Body of pancreas (tissue), 2 donors: ENCODE data around the gene CLPTM1L.

DNA sequence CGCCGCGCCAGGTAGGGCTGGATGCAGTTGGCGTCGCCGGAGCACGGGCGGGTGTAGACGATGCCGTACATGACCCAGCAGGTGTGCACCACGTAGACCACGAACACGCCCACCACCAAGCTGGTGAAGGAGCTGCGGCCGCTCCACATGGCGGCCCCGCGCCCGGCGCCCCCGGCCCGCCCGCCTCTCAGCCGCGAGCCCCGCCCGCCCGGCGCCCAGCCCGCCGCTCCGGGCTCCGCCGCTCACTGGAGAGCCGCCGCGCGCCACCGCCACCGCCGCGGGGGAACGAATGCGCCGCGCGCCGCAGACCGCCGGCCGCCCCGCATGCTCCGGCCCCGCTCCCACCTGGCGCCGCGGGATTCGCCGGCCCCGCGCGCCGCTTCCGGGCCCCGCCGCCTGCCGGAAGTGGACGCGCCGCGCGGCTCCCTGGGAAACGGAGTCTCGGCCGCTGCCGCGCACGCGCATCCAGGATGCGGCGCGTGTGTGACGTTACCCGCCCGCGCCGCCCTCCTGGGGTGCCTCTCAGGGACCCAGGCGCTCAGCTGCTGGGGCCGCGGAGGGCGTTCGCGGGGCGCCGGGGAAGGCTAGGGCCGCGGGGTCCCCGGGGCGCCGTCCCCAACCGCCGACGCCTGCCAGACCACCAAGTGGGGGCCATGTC lies at the start of gene CLPTM1L:
CLPTM1L (minus strand) TSS at position 407 of the 658 bp plus-strand sequence.
- PRO-cap: bidirectional peak, plus-strand start at position 525 of the sequence, minus-strand start at position 398 of the sequence
- RAMPAGE, long total RNA, 2 experiments: start-site peak on the minus strand in 1 of 2 experiments, centred at position 164 of the sequence, 10 reads per replicate

GRCh38 chr5:1345351-1346210 lies 682 bp upstream of the CLPTM1L start:
- PRO-cap: no peak
- RAMPAGE, long total RNA, 2 experiments: no peak in any of the 2 experiments

DNA sequence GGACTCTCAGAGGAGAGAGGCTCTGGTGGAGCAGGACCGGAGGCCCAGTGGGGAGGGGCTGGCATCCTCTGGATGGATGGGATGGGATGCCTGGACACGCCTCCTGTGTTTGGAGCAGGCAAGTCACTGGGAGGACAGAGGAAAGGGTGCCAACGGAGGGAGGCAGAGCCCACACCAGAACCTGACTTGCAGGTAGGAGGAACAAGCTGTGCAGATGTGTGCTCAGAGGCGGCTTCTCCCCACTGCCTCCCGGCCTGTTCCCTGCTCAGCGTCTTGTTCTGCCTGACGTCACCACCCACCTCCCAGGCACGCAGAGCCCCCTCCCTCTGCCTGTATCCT lies 45.7 kb downstream of the SLC6A3 start:
- PRO-cap: unidirectional peak, plus-strand start at position 153 of the sequence
- RAMPAGE, long total RNA, 2 experiments: no peak in any of the 2 experiments

DNA sequence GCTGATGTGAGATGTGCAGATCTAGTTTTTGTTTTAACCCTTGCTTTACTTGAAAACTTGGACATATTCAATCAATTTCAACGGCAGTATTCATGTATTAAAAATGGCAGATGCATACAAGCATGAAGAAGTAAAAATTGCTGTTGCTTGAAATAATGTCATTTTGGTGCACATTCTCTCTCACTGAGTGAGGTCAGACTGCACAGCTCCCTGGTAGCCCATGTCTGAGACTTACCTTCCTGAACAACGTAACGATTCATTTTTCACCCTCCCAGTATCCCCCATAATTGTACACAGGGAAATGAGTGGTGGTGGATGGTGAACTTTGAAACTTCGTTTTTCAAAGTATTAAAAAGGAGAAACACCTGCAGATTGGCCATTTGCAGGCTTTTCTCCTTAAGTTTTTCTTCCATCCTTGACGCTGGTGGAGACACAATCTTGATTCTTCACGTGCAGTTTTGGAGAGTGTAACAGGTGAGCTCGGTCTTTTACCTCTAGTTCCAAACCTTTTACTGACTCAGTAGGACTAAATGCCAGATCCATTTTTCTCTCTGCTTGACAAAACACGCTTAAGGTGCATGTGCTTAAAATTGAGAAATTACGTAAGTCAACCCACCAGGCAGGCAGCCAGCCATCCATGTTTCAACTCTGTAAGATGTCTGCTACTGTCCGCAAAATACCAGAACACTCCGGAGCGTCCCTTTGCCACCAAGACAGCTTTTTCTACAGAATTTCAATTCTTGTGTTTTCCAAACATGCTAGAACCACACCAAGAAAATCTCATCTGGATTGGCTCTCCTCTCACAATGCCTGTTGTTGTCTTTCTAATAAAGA lies 15.6 kb upstream of the SLC6A3 start:
- PRO-cap: no peak
- RAMPAGE, long total RNA, 2 experiments: no peak in any of the 2 experiments

DNA sequence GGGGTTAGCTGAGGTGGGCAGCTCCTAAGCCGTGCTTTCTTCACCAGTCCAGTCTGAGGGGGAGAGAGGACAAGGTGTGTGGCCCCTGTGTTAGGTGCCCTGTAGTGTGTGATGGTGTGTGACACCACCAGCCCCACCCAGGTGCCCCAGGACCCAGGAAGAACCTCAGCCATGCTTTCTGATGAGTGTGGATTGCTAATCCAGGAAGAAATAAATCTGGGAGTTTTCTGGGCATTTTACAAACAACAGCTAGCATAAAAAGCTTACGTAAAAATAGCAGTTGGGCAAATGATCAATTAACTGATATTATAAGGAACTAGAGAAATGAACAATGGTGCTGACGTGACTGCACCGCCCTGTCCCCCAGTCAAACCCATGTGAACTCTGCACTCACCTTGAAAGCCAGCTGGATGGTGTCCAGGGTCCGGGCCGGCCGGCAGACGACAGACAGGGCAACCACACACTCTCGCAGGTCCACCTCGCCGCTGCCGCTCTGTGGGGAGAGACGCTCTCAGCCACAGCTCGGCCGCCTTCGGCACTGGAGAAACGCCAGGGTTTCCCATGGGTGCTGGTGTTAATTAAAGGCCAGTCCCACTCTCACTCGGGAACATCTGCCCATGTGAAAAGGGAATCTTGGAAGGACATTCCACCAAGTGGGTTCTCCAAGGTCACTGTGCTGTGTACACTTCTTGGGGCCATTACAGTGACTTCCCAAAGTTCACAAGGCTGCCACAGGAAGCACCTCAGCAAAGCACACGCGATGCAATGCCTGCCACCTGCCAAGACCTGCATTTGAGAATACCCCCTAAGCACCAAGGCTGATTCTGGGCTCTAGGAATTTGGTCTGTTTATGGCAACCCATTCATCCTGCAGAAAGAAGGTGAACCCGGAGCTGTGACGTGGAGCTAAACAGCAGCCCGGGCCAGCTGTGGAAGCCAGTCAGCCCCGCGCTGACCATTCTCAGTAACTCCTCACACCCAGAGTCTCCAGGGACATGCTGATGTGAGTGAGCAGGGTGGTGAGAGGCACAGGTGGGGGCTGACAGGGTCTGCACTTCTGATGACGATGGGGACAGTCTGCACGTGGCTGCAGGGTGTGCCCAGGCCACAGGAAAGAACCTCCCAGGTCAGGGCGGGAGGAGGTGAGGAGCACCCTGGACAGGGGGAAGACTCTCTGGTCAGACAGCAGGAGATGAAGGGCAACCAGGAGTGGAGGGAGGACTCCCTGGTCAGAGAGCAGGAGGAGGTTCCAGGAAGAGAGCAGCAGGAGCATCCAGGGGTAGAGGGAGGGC lies 25.6 kb upstream of the SLC6A3 start:
- PRO-cap: no peak
- RAMPAGE, long total RNA, 2 experiments: no peak in any of the 2 experiments

- PRO-cap: no peak
- RAMPAGE, long total RNA, 2 experiments: no peak in any of the 2 experiments
Observed at GRCh38 chr5:1471723-1472392, 26.6 kb upstream of the SLC6A3 start.

- PRO-cap: no peak
- RAMPAGE, long total RNA, 2 experiments: start-site peak on the minus strand in 1 of 2 experiments, at chr5:1501475-1501705 at its widest, 5 reads per replicate
Observed at GRCh38 chr5:1501433-1502649, 21.9 kb downstream of the LPCAT1 start.

DNA sequence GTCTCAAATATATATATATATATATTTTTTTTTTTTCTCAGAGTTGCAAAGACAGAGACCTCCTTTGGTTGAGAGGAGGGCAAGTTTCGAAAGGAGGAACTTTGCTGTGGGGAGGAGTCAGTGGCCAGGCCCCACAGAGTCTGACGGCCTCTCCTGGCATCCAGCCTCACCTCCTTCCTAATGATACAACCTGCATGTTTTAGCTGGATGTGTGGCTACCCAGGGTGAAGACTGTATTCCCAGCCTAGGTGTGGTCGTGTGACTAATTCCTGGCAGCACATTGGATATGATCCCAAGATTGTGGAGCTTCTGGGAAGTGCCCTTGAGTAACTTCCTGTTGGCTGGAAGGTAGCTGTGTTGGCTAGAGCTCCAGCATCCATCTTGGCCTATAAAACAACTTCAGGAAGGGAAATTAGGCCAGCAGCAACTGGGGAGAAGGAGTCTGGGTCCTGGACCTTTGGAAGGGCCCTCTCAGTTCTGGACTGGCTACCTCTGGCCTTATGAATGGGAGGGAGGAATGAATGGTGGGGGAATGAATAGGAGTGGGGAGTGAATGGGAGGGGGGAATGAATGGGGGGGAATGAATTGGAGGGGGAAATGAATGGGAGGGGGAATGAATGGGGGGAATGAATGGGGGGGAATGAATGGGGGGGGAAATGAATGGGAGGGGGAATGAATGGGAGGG lies 19.1 kb upstream of the LPCAT1 start:
- PRO-cap: no peak
- RAMPAGE, long total RNA, 2 experiments: no peak in any of the 2 experiments

GRCh38 chr5:1563751-1564828 lies 40.3 kb upstream of the LPCAT1 start:
- PRO-cap: no peak
- RAMPAGE, long total RNA, 2 experiments: no peak in any of the 2 experiments

DNA sequence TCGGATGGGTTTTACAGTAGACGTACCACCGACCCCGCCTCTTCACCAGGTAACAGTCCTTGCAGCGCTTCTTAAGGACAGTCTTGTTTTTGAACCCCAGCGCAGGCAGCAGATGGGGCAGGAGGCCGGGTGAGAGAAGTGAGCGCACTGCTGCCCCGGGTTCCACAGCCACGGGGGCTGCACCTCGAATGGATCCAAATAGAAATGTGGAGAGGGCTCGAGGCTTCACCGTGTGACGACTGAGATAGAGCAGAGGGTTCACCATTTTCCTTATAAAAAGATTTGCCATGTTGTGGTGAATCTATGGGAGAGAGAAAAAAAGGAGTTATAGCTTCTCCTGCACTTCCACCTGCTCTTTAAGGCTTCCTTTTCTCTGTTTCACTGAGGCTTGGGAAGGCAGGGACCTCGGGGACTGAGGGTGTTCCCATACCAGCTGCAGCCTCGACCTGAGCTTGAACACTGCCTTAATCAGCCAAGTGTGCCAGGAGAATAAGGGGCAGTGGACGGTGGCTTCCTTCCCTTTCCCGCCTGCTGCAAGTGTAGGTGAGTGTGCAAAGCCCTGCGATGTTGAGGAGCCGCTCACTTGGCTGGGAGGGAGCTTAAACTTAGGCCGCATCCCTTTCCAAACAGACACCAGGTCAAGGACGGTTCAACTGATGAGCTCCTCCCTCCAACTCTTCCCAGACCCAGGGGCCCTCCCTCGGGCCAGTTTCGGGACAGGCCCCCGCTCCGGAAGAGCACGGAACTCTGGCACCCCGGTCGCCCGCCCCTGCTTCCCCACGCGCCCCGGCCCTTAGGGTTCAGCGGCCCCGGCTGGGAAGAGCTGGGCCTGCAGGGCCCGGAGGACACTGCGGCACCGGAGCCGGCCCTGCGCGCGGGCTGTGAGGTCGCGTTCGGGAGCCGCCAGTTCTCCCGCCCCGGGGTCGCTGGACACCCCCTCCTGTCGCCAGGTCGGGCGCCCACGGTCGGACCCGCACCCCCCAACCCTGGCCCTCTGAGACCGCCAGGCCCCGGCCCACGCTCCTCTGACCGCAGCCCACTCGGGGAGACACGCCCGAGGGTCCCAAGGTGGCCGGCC lies 651 bp downstream of the MRPL36 start:
- PRO-cap: no peak
- RAMPAGE, long total RNA, 2 experiments: no peak in any of the 2 experiments

DNA sequence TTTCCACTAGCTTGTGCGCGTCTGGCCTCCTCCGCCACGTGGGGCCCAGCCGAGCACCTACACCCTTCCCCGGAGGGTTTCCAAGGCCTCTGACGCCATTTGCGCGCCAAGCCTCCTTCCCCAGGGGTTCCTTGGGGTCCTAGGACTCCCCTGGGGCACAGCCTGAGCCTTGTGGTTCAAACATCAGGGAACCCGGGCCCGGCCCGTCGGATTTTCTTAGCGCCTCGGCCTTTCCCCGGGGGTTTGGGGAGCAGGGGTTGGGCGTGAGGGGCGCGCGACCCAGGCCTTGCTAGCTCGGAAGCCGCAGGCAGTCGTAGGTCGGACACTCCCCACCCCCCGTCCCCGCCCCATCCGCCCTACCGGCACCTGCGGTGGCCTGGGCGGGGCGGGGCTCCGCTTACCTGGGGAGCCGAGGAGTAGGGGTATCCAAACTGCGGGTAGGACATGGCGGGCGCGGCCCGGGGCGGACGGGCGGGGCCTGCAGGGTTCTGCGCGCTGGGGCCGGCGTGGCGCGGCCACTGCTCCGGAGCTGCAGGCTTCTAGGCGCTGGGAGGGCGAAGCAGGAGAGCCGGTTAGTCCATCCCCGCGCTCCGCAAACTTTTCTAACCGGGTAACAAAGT lies 413 bp downstream of the IRX4 start:
- PRO-cap: no peak
- RAMPAGE, long total RNA, 2 experiments: no peak in any of the 2 experiments

DNA sequence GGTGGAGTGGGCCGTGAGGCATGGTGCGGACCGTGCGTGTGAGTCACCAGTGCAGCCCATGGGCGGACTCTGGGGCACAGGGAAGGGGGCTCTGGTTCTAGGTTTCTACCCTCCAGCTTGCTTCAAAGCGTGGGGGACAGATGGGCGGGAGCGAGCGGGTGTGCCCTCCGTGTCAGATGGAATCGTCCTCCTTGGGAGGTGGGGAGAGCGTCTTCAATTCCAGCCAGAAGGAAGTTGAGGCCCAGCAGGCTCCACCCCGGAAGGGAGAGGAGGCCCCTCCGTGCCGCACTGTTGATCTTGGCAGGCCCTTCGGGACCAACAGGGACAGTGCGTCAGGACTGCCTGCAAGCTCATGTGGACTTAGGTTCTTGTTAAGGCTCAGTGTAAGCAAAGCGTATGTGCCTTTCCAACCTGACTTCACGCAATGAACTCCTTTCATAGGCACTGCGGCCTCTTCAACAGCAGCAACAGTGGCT lies 6.2 kb upstream of the IRX4 start:
- PRO-cap: no peak
- RAMPAGE, long total RNA, 2 experiments: no peak in any of the 2 experiments

DNA sequence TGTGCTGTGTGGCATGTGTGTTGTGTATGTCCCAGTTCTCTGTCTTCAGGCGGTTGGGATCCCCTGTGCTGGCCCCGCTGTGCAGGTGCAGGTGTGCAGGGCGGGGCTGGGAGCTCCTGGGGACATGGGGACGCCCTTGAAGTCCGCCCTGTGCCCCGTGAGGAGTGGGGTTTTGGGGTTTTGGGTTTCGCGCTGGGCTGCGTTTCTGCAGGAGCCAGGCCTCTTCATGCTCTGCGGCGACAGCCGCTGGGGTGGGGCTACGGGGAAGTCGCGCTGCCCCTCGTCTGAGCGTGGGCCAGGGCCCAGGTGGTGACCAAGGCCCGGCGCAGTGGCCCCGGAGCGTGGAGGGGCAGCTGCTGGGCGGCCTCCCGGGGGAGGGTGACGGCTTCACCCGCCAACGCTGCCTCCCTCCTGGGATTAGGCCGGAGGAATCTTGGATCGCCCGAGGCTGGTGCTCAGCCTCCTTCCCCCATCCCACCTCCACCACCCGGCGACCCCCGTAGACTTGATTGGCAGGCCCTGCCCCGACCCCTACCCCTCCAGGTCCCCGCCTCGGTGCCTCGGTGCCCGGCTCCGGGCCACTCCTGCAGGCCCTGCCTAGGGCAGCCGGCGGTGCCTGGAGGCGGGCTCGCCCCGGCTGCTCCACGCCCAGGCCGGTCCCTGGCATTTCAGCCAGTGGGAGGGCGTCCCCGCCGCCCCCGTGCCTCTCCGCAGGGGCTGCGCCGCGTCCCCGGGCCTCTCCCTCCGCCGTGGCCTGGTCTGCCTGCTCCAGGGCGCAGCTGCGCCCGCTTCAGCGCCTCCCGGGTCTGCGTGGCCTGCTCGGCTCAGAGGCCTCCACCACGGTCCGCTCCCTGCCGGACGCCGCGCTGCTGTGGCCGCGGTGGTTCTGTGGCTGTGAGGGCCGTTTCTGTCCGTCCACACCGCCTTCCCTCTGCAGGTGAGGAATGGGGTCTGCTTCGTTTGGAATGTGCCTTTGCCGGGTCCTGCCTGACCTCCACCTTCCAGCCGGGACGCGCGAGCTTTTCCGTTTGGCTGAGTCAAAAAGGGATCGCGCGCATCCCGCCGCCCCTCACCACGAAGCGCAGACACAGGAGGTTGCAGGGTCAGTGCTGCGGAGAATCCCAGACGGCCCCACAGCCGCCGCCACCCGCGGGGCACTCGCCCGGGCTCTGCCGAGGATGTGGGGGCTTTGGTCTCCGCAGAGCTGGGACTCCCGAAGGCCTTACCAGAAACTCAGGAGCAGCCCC lies 48.2 kb upstream of the IRX4 start:
- PRO-cap: bidirectional peak, plus-strand start at position 600 of the sequence, minus-strand start at position 575 of the sequence; unidirectional peak, minus-strand start at position 871 of the sequence
- RAMPAGE, long total RNA, 2 experiments: no peak in any of the 2 experiments

DNA sequence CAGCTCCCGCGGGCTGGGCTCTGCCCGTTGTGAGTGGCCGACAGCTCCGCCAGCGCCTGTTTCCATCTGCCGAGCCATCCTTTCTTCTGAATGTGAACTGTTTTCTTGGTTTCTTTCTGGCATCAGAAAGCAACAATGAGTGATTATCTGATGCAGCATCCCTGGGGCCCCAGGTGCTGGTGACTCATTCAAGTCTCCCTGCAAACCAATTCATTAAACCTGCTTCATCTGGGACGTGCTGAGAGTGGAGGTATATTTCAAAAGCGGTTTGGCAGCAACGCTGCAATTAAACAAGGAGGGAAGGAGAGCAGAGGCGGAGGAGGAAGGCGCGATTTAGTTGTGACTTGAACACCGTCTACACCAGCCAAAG lies 90.9 kb upstream of the IRX4 start:
- PRO-cap: no peak
- RAMPAGE, long total RNA, 2 experiments: no peak in any of the 2 experiments

- PRO-cap: no peak
- RAMPAGE, long total RNA, 2 experiments: no peak in any of the 2 experiments
Observed at GRCh38 chr5:2007766-2008788, 125.4 kb upstream of the IRX4 start.

DNA sequence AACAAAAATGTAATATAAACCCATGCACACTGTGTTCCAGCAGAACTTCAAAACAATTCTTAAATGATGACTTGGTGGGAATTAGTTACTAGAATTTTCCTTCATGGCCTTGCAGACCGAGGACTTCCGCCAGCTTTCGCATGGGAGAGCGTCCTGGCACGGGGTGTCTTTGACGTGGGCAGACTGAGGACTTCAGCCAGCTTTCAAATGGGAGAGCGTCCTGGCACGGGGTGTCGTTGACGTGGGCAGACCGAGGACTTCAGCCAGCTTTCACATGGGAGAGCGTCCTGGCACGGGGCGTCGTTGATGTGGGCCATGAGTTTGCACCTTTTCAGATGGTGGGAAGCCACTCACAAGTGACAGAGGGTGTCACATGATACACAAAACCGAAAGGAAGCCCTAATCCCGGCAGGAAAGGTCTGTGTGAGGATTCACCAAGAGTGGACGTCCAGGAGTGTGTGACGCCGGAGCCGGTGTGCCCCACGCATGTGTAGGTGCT lies 211.3 kb upstream of the IRX4 start:
- PRO-cap: no peak
- RAMPAGE, long total RNA, 2 experiments: no peak in any of the 2 experiments

DNA sequence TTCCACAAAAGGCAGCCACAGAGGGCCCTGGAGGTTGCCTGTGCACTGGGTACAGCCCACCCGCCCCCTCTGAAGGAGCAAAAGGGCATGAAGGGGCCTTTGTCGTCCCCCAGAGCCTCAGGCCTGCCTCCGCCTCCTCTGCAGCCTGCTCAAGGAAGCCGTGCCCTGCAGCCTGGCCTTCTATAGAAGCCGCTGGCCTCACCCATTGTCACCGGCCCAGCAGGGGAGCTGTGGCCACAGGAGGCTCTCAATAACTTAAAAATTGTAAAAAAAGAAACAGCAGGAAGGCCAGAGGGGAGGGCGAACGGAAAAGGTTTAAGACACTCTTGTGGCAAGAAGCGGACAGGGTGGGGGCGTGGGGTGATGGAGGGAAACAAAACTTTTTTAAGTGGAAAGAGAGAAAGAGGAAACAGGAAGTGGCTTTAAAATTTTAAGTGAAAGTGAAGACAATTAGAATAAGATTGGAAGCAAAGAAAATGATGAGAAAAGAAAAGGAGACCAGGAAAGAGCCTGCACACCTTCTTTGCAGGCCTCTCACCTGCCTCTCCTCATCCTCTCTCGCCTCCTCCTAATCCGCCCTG lies 213.2 kb downstream of the IRX2 start:
- PRO-cap: no peak
- RAMPAGE, long total RNA, 2 experiments: no peak in any of the 2 experiments

DNA sequence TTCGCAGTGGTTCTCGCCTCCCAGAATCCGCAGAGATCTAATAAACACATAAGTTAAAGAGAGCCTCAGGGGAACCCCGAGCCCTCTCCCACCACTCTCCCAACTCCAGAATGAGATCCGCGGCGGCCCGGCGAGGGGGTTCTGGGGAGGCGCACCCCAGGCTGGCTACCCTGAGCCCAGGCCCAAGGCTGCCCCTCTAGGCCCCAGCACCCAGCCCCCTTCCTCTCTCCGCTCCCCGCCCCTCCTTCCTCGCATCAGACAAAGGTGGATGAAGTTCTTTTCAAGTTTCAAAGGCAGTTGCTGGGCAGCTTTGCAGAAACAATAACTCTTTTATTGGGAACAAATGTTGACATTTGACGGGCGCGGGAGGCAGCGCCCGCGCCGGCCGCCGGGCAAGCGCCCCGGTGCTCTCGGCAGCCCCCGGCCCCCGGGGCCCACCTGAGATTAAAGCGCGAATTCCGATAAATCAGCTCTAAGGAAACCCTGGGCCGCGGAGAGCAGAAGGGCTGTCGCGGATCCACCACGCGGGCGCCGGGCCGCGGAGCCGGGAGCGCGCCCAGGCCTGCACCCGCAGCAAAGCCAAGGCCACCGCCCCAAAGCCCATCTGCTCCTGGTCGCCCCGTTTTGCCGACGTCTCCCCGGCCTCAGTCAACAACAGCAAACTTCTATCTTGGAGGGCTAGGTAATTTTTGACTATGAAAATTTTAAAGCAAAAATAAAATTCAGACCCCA lies 8.3 kb downstream of the IRX2 start:
- PRO-cap: no peak
- RAMPAGE, long total RNA, 2 experiments: no peak in any of the 2 experiments

DNA sequence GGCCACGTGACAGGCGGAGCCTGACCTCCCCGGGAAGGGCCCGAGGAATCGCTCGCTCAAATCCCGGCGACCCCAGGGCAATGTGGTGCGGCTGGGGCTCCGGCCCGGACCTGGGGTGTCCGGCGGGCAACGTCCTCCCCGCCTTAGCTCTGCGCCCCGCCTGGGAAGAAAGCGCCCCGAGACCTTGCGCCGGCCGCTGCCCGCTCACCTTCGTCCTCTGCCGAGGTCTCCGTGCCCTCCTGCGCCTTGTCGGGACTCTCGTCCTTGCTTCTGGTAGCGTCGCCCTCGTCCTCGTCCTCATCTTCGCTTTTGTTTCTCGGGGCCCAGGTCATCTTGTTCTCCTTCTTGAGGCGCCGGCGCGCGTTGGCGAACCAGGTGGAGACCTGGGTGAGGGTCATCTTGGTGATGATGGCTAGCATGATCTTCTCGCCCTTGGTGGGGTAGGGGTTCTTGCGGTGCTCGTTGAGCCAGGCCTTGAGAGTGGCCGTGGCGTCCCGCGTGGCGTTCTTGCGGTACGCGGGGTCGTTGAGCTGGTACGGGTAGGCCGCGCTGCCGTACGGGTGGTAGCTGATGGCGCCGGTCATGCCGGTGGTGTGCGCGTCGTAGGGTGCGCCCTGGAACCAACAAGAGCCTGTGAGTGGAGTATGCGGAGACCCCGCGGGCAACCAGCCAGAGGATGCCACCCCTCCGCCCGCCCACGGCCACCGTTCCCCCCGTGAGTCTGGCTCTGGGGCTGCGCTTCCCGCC lies 2.1 kb downstream of the IRX2 start:
- PRO-cap: no peak
- RAMPAGE, long total RNA, 2 experiments: no peak in any of the 2 experiments

DNA sequence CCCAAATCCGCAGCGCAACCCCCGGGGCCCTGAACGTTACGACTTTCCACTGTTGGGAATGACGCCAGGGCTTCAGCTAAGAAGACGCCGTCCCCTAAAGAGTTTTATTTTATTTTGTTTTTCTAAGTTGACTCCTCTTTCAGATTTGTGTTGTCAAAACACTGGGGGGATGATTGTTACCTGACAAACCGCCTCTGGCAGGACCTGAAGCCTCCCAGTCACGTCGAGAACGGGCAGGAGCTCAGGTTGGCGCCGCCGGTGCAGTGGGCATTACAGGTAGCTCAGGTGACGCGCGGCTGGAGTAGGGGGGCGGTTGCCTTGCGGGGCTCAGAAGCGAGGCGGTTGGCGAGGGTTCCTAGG lies 982 bp upstream of the IRX2 start:
- PRO-cap: no peak
- RAMPAGE, long total RNA, 2 experiments: no peak in any of the 2 experiments